RPMI7951 (cell line): ENCODE measurements around the gene EDNRB.

GRCh38 chr13:75773184-75773757 lies 137.1 kb downstream of the LMO7 start:
- RAMPAGE, long total RNA, result no peak

DNA sequence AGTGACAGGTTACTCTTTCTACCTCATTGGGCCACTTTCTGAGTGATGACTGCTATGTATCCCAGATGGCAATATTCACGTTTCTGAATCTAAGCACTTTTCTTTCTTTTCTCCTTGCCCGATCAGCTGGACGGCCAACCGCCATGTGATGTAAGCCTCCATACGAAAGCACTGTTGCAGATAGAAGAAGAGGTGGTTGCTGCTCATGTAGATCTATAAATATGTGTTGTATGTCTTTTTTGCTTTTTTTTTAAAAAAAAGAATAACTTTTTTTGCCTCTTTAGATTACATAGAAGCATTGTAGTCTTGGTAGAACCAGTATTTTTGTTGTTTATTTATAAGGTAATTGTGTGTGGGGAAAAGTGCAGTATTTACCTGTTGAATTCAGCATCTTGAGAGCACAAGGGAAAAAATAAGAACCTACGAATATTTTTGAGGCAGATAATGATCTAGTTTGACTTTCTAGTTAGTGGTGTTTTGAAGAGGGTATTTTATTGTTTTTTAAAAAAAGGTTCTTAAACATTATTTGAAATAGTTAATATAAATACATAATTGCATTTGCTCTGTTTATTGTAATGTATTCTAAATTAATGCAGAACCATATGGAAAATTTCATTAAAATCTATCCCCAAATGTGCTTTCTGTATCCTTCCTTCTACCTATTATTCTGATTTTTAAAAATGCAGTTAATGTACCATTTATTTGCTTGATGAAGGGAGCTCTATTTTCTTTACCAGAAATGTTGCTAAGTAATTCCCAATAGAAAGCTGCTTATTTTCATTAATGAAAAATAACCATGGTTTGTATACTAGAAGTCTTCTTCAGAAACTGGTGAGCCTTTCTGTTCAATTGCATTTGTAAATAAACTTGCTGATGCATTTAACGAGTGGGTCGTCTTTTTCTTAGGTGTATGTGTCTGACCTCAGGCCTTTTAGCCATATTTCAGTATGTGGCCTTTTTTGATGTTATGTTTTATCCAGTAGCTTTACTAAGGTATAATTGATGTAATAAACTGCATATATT lies 222.0 kb downstream of the LMO7 start:
- RAMPAGE, long total RNA, result no peak

- RAMPAGE, long total RNA, result no peak
Measured at GRCh38 chr13:76019395-76020173, 383.5 kb downstream of the LMO7 start.

GRCh38 chr13:76086885-76087419 lies 450.8 kb downstream of the LMO7 start:
- RAMPAGE, long total RNA, result no peak

- RAMPAGE, long total RNA, result no peak
Measured at GRCh38 chr13:76200386-76200690, 564.2 kb downstream of the LMO7 start.

GRCh38 chr13:76522047-76522427 lies 364.2 kb downstream of the KCTD12 start:
- RAMPAGE, long total RNA, result no peak

DNA sequence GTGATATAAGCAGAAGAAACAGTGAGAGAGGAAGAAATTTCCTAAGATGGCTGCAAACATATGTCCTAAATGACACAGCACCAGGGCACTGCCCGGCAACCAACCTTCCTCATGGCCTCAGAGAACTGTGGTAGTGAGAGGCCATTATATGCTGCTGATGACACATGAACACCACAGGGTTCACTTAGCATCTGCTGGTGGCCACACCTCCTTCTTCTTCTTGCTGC lies 88.2 kb downstream of the KCTD12 start:
- RAMPAGE, long total RNA, result no peak

DNA sequence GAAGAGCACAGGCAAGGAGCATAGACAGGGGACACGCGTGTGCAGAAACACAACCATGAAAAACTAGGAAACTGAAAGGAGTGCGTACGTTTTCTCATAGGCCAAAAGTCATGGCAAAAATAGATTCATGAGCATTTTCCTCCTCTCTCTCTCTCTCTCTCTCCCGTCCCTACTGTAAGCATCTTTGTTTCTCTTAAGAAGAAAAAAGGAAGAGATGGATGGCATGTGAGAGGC lies 60.4 kb downstream of the KCTD12 start:
- RAMPAGE, long total RNA, result no peak

GRCh38 chr13:76998646-76999041 lies 6.8 kb downstream of the CLN5 start:
- RAMPAGE, long total RNA, result no peak

DNA sequence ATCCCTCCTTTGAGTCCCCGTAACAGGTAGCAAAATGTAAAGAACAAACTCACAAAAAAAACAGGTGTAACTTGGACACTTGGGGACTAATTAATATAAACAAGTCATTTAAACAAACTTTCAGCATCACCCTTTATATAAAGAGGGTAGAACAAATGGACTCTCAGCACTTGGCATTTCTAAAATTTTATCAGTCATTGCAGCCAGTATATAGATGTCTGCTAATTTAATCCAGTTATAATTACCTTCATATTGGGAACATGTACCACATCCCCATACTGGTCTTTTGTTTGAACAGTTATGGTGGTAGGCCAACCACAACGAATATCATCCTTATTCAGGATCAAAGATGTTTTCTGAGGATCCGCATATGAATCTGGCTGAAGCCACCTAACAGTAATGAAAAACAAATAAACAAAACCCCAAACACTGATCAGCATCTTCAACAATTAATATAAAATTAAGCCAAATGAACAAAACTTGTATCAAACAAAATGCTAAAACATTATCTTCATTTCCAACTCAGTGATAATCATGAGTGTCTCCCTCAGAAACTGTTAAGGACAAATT lies 128.9 kb upstream of the FBXL3 start:
- RAMPAGE, long total RNA, result no peak

- RAMPAGE, long total RNA, result no peak
Measured at GRCh38 chr13:77163960-77164478, 137.1 kb upstream of the FBXL3 start.

DNA sequence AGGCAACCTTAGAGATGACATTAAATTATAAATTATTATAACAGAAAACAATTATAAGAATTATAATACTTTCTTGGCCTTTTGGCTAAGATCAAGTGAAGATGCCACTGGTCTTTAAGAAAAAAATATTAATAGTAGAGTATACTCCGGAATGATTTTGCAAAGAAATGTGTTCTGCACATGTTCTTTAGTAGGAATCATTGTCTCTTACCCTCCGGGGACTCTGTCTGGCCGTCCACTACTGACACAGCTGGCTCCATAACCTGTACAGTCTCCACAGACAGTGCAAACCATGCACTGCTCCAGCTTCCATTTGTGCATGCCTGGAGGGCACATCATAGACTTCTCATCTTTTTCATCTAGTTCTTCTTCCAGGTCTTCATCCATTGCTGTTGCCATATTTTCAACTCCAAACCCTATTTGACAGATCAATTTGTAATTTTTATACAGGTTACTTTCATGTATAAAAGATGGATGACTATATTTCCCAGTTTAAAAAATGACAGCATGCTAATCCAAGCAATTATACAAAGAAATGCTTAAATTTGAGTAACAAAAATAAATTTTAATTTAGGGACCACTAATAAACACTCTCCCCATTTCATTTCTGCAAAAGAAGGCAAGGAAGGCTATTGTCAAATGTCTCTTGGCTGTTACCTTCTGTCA lies 75.8 kb downstream of the MYCBP2 start:
- RAMPAGE, long total RNA, result no peak

DNA sequence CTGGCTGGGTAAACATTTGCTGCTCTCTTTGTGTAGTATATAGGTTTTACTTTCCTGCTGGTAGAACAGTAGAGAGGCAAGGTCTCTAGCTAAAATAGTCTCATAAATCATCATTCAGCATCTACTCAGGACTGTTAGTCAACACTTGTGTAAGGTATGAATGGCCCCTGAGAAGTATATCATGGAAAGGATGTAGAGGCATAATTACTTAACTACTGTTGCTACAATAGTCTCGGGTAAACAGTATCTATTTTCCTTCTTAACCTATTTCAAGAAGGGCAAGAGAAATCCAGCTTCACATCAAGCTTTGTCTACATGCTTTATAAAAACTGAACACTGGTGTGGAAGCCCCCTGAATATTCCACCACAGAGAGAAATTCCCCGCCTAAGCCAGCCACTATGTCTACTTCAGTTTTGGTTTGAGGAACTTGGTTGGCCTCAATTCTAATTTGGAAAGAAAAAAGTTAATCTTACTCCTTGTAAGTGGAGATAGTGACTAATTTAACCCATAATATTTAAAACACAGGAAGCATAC lies 18.4 kb upstream of the MYCBP2 start:
- RAMPAGE, long total RNA, result no peak

GRCh38 chr13:77537425-77537875 lies 1.9 kb downstream of the SCEL start:
- RAMPAGE, long total RNA, result no peak

DNA sequence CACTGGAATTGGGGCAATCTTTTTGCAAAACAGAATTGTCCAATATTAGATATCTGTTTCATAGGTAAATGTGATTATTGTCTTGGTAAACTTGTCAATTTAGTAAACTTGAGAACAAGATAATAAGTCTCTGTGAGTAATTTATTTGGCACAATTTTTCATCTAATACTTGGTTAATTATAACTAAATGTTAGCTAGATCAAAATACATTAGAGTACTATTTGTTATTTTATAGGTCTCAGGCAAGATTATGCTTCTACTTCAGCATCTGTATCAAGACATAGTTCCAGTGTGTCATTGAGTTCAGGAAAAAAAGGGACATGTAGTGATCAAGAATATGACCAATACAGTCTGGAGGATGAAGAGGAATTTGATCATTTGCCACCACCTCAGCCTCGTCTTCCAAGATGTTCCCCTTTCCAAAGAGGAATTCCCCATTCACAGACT lies 48.8 kb downstream of the SLAIN1 start:
- RAMPAGE, long total RNA, result no peak

GRCh38 chr13:77853676-77853889 lies 65.0 kb downstream of the EDNRB start:
- RAMPAGE, long total RNA, result no peak

DNA sequence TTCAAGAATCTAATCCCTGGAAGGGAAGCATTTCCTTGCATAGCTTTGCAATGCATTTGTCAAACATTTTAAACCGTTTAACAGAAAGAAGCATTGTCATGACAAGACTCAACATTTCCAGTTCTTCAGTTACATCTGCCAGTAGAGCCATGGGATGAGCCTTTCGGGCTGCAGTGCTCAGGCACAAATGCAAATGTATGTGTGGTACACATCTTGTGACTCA lies 64.8 kb downstream of the EDNRB start:
- RAMPAGE, long total RNA, result no peak

- RAMPAGE, long total RNA, result no peak
Measured at GRCh38 chr13:77918258-77919262, at the start of gene EDNRB. TSS of gene EDNRB (minus strand) at chr13:77918831.

- RAMPAGE, long total RNA, result no peak
Measured at GRCh38 chr13:78137803-78138328, 219.2 kb upstream of the EDNRB start.

- RAMPAGE, long total RNA, result no peak
Measured at GRCh38 chr13:78596741-78597376, 6.5 kb downstream of the POU4F1 start.